GM19240 (cell line): Measurements from ENCODE around the gene ARL14.

- RRBS = 11% methylated on average over 4 of the region's 12 CpGs
Observed at GRCh38 chr3:159852654-159853791, 372.2 kb upstream of the C3orf80 start.

GRCh38 chr3:160423214-160423926 is 23.9 kb downstream of the SMC4 start:
- RRBS = no CpG with 5 or more reads among the region's 8 CpGs

DNA sequence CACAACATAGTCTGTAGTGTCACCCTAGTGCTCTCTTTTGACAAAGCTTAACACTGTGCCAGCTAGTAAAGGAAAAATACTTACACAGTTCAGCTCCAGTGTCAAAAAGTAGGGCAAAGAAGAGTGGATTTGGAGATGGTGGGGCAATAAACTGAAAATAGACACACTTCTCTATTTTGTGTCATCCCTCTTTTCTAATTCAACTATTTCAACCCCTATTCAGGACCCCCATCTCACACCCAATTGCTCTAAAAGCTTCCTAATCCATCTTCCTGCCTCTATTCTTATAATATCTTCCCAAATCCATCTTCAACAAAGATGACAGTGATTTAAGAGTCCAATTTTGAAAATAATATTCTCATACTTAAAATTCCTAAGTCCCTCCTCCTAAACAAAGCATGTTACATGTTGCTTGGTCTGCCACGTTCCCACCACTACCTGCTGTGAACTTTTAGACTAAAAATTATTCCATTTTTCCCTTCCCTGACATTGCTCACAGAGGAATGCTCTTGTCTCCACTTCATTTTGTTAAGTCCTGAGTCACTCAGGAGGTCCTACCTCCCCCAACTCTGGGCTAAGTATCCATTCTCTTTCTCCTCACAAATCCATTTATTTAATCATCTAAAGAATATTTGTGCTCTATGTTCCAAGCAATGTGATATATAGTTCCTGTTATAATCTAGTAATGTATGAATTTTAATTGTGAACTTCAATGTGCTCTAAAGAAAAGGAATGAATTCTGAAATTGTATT is 41.9 kb upstream of the TRIM59 start:
- RRBS = no CpG with 5 or more reads among the region's 1 CpG

DNA sequence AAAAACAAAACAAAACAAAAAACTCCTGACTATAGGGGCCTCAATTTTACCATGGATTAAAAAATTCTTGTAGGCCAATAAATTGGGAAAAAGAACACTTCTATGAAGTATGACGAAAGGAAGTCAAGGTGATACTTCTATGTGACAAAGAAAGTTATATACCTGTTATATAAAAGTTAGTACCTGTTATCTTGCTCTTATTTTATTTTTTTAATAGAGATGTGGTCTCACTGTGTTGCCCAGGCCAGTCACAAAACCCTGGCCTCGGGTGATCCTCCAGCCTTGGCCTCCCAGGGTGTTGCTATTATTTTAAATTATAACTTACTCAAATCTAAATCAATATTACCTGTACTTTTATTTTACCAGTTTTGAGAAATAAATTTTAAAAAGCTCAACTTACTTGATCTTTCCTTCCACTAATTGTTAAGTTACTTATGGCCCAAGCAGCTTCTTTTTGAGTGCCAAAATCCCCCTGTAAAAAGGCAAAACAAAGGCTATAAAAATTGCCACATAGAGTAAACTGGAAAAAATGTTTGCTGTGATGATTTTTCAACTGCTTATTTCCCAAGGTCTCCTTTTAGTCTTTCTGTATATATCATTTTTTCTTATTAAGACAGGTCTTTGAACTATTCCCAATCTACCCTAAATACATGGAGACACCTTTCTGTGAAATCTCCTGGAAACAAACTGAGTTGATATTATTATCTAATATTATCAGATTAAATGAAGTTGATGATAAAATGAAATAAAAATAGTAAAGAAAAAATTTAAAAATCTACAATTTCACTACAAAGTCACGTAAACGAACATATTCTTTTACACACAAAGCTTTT is 55.8 kb downstream of the KPNA4 start:
- RRBS = no CpG with 5 or more reads among the region's 4 CpGs

- RRBS = no CpG with 5 or more reads among the region's 4 CpGs
Observed at GRCh38 chr3:160676801-160677409, at the start of gene ARL14. Gene ARL14 (plus strand): TSS chr3:160677160.

DNA sequence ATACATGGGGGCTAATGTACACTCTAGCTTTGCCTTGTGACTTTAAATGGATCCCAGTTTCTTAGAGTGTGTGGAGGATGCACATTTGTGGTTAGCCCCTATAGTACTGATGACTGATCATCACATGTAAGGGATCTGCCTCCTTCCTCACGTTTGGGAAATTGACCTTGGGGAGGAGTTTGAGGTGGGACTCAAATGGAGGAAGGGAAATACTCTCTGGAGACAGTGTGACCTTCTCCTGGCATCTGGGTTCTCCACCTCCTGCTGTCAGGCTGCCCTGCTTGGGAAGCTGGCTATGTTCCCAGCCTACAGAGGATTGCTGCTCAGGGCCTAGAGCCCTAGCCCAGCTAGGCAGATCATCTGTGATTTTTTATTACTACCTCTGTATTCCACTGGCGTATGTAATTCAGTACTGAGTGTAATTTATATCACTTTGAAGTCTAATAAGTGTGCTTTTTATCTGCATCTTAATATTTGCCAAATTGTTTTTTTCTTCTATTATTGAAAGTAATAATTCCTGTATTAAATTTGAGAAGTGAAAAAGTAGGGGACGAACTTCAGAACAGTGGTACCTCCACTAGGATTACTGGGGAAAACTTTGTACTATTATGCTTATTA is 48.8 kb downstream of the PPM1L start:
- RRBS = no CpG with 5 or more reads among the region's 3 CpGs

DNA sequence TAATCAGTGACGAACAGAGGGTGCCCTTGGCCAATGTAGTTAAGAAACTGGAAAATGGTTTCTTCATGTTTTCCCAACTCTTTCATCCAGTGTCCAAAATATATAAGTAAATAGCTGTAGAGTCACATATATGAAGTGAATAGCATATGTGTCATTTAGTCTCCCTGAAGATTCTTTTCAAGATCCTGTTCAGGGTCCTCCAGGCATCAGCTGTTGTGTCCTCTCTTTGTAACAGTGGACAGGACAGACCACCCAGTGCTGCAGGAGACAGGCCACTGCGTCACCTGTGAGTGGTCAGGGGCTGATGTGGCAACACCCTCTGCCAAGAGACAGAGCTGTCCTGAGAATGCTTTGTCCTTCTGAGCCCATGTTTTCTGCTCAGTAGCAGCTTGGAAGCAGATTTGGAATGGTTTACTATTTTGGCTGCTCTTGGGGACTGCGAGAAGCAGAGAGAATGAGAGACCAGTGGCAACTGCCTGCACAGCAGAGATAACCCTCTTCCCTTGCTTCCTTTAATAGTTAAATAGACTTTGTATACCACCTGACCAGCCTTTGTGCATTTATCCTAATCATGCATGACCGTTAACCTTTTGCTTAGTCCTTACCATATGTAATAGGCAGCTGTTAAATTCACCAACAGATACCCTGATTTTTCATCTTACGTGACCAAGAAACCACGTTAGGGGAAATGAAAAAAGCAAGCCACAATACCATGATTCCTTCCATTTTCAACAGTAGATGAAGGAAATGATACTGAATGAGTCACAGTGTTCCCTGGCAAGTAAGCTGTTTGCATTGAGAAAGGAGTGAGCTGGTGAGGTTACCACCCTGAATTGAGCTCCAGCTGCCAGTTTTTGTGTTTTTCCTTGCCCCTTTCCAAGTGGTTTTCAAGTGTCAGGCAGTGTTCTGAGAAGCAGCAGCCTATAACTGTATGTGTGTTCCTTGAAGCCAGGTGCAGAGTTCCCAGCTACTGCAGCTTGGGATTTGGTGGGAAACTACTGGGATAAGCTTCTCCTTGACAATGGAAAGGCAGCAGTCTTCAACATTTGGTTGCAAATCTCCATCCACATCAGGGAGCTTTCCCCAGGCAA is 35.5 kb downstream of the B3GALNT1 start:
- RRBS = no CpG with 5 or more reads among the region's 6 CpGs

- RRBS = no CpG with 5 or more reads among the region's 8 CpGs
Observed at GRCh38 chr3:161101342-161102164, 3.6 kb downstream of the B3GALNT1 start.

DNA sequence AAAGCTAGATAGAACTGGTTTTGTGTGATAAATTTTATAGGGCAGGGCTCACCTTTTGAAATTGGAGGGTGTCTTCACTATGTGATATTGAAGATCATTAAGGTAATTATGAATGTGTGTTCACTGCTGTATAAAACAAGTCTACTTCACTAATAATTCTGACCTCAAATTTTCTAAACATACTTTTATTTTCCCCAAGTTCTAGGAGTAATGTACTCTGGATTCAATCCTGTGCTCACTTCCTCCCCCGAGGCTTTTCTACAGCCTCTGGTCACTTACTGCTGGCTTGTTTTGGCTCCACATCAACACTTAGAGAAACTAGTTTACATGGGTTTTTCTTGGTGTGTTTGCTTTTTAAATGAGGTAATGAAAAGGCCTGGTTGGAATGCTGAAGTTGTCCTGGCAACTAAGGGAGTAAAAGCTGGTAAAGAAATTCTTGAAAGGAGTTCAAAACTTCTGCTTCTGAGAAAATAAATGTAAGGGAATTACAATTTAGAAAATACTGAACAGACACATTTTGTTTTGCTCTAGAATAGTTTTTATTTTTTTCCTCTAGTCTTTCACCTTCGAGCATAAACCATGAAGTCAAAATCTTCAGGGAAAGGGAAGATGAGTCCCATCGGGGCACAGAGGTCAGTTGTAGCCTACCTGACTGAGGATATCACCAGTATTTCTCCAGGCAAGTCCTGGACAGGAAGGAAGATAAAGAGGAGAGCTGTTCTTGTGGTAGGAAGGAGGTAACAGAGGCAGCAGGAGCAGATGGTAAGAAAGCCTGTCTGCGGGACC is 44.6 kb upstream of the SPTSSB start:
- RRBS = no CpG with 5 or more reads among the region's 4 CpGs

GRCh38 chr3:165192405-165193261 is 3.6 kb downstream of the SLITRK3 start:
- RRBS = no CpG with 5 or more reads among the region's 16 CpGs

DNA sequence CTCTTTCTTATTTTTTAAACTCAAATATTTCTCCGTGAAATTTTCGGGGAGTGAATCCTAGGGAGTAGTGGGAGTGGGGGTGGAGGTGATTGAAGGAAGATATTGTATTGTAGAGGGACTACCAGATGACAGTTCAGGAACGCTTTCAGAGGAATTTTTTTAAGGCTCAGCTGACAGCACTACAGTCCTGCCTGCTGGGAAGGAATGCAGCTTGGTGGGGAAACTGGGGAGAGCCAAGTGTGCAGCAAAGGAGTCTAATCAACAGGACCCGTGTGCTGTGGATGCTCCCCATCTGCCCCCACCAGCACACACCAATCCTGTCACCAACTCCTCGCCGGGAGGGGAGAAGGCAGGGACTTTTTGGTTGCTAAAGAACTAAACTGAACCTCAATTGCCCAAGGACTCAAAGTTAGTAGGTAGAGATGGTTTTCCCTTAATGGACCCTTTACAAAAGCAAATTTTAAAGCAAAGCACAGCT is 2.3 kb downstream of the SLITRK3 start:
- RRBS = no CpG with 5 or more reads among the region's 6 CpGs

GRCh38 chr3:168023398-168023710 is 72.4 kb downstream of the GOLIM4 start:
- RRBS = no CpG with 5 or more reads among the region's 1 CpG

GRCh38 chr3:168027604-168028100 is 68.1 kb downstream of the GOLIM4 start:
- RRBS = no CpG with 5 or more reads among the region's 3 CpGs

DNA sequence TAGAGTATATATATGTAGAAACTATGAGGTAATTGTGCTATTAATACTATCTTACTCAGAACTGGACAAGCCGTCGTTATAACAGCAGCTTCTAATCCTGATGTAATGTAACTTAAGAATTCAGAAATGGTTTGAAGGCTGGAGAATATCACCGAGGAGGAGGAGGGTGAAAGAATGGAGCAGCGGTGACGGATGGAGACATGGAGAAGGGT is 44.2 kb downstream of the GOLIM4 start:
- RRBS = no CpG with 5 or more reads among the region's 5 CpGs

GRCh38 chr3:168095973-168096176 is 151 bp upstream of the GOLIM4 start:
- RRBS = 1% methylated on average over 17 of the region's 21 CpGs

DNA sequence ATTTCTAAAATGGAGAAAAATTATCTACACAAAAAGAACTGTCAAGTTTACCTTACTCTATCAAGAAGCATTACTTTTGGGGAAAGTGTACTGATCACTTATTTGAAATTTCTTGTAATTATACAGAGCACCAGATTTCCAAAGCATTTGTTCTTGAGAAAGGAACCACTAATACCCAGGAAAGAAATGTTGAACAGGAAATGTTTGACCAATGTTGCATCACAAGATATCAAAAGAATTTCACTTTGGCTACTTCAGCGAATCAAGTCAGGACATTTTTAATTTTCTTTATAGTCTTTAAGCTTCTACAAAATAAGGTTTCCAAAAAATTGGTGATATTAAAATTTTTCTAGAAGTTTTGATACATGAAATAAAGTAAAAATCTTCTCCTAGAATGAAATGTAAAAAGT is 422.0 kb downstream of the MECOM start:
- RRBS = no CpG with 5 or more reads among the region's 1 CpG

DNA sequence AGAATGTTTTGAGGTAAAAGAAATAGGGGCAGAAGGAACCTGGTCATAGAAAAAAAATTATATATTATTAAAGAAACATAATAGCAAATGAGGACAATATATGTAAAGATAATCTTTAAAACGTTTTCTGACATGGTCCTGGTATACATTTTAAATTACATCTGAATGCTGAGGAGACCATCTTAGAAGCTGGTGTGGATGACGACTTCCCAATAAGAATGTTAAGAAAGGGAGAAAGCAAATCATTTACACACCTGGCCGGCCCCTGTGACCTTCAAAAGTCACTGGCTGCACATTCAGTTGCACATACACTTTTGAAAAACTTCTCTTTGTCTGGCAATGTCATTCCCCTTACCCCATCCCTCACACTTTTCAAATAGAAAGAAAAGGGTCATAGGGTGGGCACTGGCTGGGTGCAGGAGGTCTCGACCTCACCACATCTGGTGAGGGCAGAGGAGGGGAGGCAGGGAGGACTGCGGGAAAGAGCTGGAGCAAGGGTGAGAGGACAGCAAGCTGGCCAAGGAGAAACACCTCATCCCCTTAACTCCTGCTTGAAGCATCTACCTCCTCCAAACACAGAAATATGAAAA is 391.0 kb downstream of the MECOM start:
- RRBS = no CpG with 5 or more reads among the region's 5 CpGs

GRCh38 chr3:169273047-169273865 is 390.3 kb downstream of the MECOM start:
- RRBS = no CpG with 5 or more reads among the region's 10 CpGs

DNA sequence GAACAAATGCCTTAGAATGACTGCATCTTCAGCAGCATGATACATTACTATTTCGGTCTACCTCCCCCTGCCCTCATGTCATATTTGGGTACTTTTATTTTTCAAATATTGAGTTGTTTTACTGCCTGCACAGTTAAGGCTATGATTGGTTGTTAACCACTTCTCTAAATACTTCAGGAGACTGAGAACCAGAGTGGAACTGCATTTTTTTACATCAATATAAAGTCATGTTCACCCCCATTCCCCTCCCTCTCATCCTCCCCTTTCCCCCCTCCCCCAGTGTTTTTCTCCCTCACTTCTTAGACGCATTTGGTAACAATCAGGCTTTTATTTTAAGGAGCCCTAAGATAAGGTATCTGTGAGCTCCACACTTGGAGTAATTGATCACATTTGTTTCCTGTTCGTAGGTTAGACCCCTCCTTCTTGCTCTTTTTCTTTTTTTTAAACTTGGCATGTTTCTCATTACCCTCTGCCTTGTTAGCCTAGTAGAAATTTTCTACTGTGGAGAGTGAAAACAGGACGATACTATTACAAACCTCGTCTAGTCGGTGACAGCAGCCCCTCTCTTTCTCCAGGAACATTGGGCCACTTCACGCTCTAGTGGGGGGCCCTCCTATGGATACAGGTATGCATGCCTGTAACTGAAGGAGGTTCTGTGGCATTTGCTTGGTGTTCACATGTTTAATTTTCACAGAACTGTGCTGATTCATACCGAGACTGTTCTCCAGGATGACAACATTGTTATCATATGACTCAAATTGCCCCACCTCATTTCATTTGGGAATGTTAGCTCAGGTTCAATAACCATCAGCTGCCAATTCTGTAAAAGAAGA is 314.5 kb downstream of the MECOM start:
- RRBS = no CpG with 5 or more reads among the region's 8 CpGs